Monocyte (primary cell): ENCODE measurements around a stretch of chr2.

DNA sequence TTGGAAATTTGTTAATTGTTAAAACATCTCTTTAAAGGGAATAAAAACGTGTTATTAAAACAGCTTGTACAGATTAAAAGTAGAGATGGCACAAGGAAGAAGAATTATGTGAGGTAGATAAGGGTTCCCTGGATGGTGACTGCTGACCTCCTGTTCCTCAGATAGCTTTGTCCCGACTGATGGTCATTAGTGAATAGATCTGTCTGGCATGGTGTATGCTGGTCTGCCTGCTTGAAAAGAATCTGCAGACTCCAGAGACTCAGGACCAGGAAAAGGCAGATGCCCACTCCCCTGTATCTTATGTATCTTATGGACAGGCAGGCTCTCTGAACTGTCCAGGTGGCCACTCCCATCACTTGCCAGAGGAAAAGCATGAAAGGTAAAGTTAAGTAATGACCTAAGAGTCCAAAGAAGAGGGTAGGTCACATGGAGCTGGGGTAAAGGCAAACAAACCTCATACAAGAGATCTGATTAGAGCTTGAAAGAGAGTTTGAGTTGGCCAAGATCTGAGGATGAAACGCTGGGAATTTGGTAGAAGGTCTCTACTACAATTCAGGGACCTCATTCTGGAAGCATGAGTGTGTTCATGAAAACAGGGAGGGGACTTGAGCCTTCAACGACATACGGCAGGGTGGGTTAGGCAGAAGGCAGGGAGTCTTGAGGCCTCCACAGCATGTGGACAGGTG, 5.4 kb upstream of the FARP2 start:
- PRO-cap, 2 experiments: no peak in any of the 2 experiments

DNA sequence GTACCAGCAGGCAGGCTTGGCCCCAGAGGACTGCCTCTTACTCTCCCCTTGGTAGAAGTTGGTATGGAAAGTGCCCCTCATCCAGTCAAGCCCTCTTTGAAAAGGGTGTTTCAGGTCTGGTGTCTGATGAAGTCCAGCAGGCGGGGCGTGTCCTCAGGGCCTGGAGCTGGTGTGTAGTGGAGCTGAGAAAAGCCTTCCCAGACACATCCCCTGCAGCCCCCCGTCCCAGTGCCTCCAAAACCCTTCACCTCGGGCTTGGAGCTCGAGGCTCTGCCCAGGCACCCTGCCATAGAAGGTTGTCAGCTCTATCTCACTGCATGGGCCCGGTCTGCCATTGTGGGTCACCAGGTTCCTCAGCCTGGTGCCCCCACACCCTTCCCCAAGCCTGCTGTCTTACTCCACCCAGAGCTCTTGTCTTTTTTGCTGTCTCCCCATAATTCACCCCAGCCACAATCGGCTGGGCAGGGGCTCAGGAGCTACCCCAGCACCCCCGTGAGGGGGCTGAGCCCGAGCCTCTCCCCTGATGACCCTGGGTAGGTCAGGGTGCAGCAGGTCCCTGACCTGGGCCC, 16.5 kb downstream of the STK25 start:
- PRO-cap, 2 experiments: no peak in any of the 2 experiments

- PRO-cap, 2 experiments: peak in 1 of 2 experiments; most common plus-strand start chr2:241665040 (in 1)
Observed at GRCh38 chr2:241664910-241665483, 21.6 kb downstream of the DTYMK start.

GRCh38 chr2:241689616-241690226, 3.1 kb upstream of the DTYMK start:
- PRO-cap, 2 experiments: no peak in any of the 2 experiments

DNA sequence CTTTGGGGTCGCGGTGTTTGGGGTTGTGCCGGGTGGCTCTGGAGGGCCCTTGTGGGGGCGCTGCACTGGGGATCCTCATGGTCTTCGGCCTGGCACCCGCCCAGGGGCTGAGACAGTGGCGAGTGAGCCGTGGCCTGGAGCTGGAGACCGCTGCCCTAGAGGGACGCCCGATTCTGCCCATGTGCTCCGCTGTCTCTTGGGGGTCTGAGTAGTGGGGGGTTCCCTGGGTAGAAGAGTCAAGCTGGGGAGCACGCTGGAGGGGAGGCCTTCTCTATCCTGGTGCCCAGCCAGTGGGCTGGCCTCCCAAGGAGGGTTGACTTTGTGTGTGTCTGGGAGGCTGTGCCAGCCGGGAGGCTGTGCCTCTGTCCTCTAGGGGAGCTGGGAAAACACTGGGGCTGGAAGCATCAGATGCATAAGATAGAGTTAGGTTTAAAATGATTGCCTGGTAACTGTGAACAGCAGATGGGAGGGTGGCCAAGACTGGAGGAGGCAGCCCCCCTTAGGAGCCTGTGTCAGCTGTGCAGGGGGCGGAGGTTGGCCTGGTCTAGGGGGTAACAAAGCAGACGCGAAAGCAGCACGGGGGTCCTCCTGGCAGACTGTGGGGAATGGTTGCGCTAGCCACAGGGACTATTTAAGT, 1.2 kb downstream of the ING5 start:
- PRO-cap, 2 experiments: peak in 1 of 2 experiments; most common plus-strand start position 234 of the sequence (in 1)

DNA sequence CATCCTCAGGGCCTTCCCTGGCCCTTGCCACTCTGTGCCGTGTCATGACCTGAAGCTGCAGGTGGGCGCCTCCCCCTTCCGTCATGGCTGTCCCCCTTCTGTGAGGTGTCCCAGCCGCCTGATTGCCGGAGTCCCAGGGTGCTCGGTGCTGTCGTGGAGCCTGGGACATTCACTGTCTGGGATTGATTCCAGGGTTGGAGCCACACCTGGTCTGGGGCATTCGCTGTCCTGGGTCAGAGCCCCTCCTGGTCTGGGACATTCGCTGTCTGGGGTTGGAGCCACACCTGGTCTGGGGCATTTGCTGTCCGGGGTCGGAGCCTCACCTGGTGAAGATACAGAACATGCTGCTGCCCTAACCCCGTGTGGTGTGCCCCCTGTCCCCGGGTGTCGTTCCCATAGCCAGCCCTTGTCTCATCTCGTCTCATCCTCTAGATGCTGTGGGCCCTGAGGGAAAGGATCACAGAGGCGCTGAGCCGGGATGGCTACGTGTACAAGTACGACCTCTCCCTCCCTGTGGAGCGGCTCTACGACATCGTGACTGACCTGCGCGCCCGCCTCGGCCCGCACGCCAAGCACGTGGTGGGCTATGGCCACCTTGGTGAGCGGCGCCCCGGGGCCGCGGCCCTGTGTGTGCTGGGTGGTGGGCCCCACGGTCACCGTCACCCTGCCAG, 21.1 kb upstream of the GAL3ST2 start:
- PRO-cap, 2 experiments: no peak in any of the 2 experiments

DNA sequence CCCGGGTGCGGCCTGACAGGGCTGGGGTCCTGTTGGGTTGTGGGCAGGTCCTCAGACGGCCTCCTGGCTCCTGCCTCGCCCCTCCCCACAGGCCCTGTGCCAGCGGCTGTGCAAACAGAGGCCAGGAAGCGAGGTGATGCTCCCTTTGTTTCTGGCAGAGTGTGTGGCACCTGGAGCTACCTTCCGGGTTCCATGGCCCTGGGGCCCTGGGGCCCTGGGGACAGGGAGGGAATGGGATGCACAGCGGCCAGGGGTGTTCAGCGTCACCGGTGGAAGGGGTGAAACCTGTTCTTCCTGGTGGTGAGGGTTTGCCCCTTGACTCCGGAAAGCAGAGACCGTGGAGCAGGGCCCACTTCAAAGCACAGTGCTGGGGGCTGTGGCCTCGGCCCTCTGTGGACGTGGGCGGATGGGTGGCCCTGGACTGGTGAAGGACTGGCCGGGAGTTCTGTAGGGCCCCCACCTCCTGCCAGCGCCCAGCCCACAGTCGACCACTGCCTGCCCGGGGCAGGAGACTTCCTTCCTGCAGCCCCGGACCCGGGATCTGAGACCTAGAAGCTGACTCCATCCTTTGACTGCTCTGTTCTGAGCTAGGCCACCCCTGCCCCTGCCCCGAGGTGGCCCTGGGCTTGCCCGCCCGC, 2.6 kb upstream of the GAL3ST2 start:
- PRO-cap, 2 experiments: no peak in any of the 2 experiments

DNA sequence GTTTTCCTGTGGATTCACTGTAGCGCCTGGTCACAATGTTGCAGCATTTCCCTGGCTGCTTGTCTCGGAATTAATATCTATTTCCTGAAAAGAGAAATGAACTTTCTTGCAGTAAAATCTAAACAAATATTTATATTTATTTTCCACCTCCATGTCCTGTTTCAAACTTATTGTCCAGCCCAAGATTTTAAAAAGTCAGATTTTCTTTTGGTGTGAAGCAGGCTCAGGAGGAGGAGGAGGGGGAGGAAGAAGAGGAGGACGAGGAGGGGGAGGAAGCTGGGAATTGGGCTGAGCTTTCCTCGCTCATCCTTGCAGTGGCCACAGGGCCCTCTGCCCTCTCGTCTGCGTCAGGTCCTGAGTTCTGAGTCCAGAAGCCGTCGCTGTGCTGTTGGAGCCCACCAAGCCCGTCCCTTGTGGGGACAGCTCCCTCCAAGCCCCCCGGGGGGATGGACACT, 430 bp upstream of the GAL3ST2 start:
- PRO-cap, 2 experiments: no peak in any of the 2 experiments

DNA sequence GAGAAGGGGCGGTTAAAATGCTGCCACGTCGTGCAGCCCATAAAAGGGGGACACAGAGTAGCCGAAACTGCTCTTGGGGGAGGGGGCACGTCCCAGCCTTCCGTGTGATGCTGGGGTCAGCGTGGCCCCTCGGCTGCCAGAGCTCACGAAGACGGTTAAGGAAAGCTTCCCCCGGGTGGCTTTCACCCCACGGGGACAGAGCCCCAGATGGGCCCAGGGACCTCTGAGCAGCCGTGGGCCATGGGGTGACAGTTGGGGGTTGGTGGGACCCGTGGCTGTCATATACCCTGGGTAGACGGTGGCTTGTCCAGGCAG, 342 bp downstream of the NEU4 start:
- PRO-cap, 2 experiments: no peak in any of the 2 experiments

DNA sequence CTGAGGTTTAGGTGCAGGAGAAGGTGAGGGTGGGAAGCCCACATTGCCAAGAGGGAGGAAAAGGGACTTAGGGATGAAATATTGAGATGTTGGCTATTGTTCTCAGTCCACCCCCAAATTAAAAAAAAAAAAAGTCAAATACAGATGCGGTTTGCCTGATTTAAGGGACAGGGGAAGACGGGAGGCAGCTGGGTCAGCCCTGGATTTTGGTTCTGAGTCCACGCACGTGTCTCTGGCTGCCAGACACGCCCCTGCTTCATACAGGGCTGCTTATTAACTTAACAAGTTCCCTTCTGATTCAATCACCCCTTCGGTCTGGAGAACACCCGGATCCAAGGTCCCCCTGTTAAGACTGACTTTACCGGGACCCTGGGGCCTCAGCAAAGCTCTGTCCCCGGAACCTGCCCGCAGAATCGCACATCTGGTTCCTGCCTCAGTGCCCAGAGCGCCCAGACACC, 26.2 kb upstream of the FAM240C start:
- PRO-cap, 2 experiments: no peak in any of the 2 experiments

DNA sequence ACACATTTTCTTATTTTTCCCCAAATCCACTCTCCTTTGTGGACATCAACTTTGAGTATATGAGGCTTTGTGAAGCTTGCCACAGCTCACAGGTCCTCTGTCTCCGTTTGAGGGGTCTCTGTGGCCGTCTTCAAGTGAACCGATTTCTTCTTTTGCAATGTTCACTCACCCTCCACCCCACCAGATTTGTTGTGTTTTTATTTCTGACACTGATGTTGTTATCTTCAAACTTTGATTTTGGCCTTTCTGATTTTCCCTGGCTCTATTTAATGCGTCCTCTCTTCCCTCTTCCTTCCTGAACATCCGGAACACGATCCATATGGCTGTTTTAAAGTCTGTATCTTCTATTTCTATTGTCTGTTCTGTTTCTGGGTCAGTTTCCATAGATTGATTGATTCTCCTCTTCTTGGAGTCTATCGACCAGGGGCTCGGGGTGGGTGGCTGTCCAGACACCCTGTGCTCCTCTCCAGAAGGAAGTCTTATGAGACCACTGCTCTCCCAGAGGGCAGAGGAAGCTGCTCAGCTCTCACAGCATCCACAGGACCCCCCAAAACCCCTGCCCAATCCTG, 97.4 kb upstream of the FAM240C start:
- PRO-cap, 2 experiments: no peak in any of the 2 experiments

GRCh38 chr2:242118595-242119250, 218.5 kb upstream of the FAM240C start:
- PRO-cap, 2 experiments: no peak in any of the 2 experiments